ENCODE data around the gene SLC6A3.

GRCh38 chr5:1345351-1346210, 682 bp upstream of the CLPTM1L start:
- PRO-cap = no peak

DNA sequence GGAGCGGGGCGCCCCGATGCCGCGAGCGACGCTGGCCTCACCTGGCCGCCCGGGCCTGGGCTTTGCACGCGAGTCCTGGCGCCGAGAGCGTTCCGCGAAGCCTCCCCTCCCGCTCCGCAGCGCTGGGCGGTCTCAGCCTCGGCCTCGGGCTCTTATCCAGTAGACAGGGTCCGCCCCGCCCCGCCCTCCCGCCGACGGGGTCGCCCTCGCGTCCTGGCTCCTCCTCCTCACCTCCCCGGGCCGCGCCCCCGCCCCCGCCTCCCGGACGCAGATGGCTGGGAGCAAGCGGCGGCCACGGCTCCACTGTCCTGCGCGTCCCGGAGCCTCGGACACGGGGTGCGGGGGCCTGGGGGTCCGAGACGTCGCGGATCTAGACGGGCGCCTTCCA, at the start of gene SLC6A3:
TSS of gene SLC6A3 (minus strand) at position 134 of the 388 bp plus-strand sequence.
- PRO-cap = bidirectional peak, plus-strand start at position 264 of the sequence, minus-strand start at position 124 of the sequence

DNA sequence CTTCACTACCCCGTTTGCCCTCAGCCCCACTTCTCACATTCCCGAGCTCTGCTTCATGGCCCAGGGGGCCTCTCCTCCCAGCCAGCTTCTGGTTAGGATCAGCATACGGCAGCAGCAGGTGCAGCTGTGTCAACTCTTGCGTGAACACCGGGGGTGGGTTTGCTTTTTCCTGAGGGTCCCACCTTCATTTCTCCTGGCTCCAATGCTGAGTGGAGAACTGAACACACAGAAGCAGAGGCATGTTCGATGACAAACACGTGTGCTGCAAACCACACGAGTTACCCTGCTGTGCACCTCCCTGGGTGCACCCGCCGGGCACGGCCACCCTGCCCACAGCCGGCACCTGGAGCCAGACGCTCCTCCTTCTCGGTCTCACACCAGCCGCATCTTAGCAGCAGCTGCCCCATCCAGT, 14.9 kb upstream of the SLC6A3 start:
- PRO-cap = no peak

DNA sequence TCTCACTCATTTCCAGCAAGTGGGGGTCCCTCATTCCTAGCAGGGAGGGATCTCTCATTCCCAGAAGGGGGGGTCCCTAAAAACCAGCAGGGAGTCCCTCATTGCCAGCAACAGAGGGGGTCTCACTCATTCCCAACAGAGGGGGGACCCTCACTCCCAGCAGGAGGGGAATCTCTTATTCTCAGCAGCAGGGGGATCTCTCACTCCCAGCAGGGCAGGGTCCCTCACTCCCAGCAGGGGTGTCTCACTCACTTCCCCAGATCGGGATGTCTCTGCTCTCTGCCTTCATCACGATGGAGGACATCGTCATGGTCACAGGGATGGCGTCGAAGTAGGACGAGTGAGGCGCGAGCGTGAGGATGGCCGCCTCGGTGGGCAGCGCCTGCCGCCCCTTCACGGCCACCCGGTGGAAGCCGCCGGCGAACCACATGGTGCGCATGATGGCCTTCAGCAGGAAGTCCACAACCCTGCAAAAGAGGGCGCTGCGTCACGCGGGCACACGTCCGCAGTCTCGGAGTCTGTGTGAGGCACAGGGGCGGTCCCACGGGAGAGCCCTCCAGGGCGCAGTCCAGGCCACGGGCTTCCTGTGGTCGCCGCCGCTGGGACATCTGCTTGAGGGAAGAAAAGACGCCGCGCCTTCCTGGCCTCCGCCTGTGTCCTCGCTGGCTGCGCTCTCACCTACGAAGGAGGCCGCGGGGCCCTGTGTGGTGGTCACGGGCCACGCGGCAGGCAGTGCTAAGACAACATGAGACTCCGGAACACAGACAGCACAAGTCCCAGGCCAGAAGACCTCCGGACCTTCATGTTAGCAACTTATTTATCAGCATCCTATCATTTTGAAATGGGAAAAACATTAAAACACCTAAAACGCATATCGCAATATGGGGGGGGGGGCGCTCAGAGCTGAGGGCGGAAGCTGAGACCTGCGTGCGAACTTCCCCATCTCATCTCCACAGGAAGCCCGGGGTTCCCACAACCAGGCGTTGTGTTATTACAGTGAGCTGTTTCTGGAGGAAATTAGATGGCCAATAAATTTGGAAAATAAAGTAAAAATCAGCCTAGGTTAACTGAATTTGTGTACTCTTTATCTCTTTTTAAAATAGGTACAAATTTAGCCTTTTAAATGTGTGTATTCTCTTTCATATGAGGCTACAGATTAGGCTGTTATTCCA, 28.9 kb downstream of the LPCAT1 start:
- PRO-cap = bidirectional peak, plus-strand start at position 508 of the sequence, minus-strand start at position 430 of the sequence

DNA sequence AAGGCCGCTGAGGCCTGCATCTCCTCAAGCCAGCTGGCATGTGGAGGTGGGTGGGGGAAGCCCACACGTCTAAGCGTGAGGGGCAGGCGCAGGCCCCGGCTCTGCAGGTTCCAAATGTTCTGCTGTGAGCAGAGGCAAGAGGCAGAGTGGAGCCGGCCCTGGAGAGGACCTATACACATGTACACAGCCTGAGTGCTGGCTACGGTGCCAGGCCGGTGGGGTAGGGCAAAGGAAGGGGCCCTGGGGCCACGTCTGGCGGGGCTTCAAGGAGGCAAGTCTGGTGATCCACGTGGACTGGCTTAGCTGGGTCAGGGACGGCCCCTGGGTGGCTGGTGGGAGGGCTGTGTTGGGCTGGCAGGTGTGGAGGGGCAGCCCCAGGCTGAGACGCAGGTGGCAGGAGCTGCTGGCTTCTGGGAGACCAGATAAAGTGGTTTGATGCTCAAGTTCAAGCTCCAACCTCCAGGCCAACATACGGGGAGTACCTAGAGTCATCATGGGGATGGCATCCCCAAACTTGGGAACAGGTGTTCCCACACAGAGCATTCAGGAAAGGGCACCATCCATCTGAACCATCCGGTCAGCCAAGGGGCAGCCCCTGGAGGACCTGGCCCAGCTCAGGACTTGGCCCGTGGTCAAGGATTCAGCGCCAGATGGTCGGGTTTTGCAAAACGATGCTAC, 26.3 kb downstream of the LPCAT1 start:
- PRO-cap = unidirectional peak, plus-strand start at position 382 of the sequence

DNA sequence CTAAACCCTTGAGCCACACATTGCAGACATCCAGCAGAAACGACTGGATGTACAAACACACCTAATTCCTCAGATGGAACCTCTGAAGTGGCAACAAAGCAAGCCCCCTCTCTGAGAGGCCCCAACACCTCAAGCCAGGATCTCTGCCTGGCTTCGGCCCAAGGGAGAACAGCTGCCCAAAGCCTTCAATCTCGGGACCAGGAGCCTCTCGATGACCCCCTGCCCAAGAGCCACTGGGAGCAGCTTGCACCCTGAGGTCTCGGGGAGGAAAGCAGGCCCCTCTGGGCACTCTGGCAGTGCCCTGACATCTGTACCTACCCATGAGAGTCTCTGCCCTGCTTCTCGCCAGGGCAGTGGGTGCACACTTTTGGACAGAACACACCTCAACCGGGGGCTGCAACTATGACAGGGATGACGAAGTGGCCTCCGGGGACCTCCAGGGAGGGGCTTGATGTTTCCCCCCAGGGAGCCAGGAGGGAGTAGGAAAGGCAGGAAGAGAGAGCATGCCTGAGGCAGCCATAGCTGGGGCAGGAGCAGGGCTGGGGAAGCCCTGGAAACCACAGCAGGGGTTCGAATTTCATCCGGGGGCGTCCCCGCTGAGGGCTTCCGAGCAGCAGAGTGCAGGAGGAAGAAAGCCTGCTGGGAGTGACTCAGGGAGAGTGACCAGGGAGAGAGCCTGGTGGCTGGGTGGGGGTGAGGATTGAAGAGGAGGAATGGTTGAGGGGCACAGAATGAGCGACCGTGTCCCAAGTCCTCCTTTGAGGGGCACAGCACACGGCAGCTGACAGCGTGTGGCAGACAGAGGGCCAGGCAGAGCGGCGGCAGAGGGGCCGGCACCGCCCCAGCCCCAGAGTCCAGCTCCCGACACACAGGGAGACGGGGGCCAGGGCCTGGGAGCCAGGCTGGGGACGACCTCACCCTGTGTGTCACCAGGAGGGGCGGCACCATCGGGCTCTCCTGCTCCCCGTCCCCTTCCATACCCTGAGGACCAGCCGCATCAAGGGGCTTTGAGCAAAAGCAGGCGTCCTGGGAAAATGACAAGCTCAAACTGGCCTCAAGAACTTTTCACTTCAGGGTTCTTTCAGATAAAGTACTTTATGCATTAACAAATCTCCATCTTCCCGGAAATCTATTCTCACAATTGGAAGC, 1.8 kb downstream of the LPCAT1 start:
- PRO-cap = unidirectional peak, plus-strand start at position 656 of the sequence

DNA sequence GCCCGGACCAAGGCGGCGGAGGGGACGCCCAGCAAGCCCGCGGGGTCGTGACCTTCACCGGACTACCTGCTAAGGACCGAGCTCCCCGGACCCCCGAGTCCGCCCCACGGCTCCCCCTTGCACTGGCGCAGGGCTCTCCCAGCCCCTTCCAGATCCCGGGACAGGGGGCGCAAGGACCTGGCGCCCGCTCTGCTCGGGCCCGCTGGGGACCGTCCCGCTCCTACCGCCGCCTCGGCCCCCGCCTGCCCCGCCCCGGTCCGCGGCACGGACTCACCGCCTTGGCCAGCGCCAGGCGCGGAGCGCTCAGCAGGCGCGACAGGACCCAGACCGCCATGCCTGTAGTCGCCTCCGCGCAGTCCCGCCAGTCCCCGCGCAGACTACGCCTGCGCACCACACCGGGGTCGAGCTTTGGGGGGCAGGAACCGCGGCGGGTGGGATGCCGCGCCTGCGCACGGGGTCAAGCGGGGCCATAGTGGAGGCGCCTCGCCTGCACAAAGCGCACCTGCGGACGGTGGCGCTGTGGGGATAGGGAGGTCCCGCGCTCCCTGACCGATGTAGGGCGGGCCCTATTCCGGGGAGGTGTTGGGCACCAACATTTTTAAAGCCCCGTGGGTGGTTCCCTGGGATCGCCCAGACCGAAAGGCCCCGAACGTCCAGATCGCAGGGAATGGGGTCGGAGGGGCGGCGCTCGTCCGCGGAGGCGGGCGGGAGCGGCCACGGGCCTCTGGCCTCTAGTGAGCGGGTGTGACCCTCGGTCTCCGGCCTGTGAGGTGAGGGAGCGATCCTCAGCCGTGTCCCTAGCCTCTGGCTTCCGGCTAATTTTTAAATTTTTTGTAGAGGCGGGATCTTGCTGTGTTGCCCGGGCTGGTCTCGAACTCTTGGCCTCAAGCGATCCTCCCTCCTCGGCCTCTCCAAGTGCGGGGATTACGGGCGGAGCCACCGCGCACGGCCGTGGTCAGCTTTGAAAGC, 70.6 kb upstream of the LPCAT1 start:
- PRO-cap = bidirectional peak, plus-strand start at position 511 of the sequence, minus-strand start at position 338 of the sequence

- PRO-cap = no peak
These were observed 117.7 kb upstream of the LPCAT1 start for GRCh38 chr5:1641376-1641883.

GRCh38 chr5:1789480-1789949, 10.1 kb downstream of the MRPL36 start:
- PRO-cap = no peak

DNA sequence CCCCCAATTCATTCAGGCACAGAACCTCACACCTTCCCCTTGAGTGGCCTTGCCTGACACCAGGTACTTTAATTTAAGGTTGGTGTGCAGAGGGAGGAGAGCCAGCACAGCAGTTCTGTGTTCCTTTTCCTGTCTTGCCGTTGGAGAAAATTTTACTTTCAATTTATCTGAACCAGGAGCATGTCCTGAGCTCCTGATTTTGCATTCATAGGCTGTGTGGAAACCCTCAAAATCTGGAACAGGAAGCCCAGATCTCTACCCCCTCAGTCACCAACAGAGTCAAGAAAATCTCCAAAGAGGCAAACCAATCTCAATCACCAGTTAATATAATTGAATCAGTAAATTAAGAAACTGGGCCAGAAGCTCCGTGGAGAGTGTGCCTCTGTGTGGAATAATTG, 363.1 kb downstream of the IRX2 start:
- PRO-cap = no peak

DNA sequence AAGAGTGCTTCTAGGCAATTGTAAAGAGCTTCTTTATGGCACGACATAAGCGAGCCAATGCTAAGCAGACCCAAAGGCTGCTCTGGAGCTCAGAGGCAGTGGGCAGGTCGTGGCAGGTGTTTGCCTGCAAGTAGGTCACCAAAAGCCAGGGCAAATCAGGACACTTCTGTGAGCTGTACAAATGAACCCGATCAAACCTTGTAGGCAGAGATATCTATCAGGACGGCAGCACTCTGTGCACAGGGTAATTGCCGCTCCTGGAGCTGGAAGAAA, 75.9 kb downstream of the IRX2 start:
- PRO-cap = no peak

- PRO-cap = unidirectional peak, minus-strand start at chr5:3303860
These were observed 292.0 kb upstream of the IRX1 start for GRCh38 chr5:3303614-3304056.

- PRO-cap = no peak
These were observed 284.7 kb upstream of the IRX1 start for GRCh38 chr5:3310852-3311466.

DNA sequence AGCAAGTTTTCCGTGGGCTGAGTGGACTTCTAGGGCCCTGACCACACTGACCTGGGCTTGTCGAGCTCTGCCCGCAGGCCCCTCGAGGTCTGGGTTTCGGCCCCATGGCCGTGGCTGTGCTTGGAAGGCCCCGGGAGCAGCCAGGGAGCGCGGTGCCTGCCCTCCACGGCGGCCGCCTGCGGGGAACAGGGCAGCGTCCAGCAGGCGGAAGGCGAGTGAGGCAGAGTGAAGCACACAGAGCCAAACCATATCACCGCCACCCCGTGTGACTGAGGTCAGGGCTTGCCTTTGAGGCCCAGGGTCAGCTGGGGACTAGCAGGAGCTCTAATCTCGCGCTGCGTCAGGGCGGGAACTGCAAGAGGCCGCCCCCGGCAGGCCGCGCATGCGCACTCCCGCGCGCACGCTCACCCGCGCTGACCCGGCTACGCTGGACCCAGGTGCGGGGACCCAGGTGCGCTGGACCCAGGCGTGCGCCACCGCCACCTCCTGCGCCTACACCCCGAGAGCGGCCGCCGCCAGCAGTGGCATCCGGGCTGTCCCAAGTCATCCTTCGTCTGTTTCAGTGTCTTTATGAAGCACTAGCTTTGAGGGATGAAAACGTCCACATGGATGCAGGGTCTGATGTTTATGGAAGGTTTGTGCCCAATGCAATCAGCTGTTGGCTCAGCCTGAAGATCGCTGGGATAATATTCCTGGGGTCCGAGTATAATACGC, 59.8 kb upstream of the IRX1 start:
- PRO-cap = no peak

DNA sequence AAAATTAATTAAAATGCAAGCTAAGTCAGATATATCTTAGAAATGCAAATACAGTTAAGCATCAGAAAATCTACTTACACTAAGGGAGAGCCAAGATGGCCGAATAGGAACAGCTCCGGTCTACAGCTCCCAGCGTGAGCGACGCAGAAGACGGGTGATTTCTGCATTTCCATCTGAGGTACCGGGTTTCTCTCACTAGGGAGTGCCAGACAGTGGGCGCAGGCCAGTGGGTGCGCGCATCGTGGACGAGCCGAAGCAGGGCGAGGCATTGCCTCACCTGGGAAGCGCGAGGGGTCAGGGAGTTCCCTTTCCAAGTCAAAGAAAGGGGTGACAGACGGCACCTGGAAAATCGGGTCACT, 524.8 kb upstream of the ADAMTS16 start:
- PRO-cap = no peak

- PRO-cap = no peak
These were observed 273.8 kb upstream of the ADAMTS16 start for GRCh38 chr5:4865993-4867098.

DNA sequence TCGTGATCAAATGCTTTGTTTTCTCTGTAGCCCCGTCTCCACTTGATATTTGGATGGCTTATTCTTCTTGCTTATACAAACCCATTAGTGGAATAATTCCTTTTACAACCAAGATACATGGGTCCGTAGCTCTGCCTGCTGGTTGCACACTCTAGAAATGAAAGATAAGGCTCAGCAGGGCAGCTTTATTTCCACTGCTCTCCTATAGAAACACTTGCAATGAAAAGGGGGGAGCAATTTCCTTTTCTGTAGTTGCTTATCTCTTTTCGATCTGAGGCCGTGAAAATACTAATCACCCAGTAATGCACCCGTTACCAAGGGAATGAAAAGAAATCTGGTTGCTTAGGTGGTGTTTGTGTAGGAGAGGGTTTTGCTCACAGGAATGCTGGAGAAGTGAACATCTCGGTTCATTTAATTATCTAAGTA, 131.7 kb downstream of the ADAMTS16 start:
- PRO-cap = no peak

- PRO-cap = no peak
These were observed 24.2 kb downstream of the TENT4A start for GRCh38 chr5:6737431-6737885.

DNA sequence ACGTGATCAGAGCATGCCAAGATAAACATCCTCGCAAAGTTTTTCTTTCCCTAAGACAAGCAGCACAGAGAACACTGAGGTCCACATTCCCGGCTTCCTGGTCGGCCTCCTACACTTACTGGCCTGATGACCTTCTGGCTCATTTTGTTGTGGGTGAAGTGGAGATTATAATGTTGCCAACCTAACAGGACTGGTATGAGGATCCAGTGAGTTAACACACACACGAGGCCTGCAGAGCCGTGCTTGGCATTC, 186.0 kb downstream of the TENT4A start:
- PRO-cap = no peak

GRCh38 chr5:7306440-7306900, 89.5 kb upstream of the ADCY2 start:
- PRO-cap = no peak

Data from bronchial lymph node (tissue), 1 donor.